ENCODE measurements around a stretch of chr14.

DNA sequence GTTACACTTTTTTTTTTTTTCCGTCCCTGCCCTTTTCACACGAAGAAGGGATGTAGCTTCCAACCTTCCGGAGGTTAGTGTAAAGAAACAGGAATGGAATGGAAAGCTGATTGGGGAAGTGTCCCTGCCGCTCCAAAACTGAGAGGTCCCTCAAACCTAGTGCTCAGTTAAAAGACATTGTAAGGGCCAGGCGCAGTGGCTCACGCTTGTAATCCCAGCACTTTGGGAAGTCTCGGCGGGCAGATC, 1.0 kb downstream of the ACOT2 start:
- RRBS, result no CpG with 5 or more reads among the region's 8 CpGs

- RRBS, result no CpG with 5 or more reads among the region's 6 CpGs
These were observed 9.4 kb upstream of the ACOT4 start for GRCh38 chr14:73582298-73582596.

DNA sequence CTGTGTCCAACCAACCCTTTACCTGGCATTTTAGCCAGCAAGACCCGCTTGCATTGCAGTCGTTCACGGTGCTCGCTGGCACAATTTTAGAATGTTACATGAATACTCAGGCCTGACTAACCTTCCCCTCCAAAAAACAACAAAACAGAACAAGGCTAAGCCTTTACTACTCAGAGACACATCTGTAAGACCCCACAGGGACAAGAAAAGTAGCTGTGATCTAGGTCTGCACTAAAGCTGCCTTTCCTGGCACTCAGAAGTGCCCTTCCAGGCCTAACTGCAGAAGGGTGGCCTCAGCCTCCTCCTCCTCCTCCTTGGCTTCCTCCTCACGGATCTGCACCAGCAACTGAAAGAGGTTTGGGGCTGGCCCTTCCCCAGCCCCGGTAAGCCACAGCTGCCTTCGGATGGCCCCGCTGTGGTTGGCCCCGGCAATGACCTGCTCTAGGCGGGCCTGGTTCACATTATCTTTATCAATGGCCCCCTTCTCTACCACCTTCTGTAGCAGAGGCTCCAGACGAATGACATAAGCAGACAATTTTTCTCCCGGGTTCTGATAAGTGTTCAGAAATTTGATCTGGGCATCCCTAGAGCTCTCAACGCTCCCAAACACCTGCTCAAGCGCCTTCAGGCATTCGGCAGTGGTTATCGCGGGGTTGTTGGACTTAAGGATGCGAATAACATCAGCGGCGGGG, 1.7 kb downstream of the PNMA1 start:
- RRBS, result 4% methylated on average over 4 of the region's 20 CpGs

DNA sequence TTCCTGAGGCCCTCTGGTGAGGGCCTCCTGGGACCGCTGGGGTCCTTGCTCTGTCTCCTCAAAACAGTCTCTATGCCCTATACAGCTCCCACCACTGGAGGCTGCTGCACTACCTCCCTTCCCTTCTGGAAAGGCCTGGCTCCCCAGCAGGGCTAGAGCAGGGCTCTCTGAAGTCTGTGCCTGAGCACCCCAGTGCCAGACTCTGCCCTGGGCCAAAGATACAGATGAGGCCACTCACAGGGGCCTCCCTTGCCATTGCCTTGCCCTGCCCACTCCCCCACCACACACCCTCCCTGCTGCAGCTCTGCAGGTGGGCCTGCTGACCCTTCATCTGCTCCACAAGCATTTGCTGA, 13.6 kb downstream of the MIDEAS start:
- RRBS, result no CpG with 5 or more reads among the region's 1 CpG

DNA sequence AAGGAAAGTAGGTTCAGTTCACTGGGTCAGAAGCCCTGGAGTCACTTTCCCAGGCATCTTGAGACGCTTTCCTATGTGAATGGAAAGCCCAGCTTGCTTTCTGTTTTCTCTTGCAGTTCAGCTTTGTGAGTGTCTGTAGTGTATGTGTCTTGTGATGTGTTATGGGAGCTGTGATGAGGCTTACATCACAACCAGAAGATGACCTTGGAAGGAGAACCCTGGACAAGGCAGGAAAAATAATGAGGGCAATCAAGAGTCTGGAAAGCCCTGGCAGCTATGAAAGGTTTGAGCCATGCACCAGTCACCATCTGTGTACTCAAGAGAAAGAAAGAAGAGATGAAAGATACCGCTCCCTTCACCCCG, 35.2 kb upstream of the PTGR2 start:
- RRBS, result no CpG with 5 or more reads among the region's 3 CpGs

DNA sequence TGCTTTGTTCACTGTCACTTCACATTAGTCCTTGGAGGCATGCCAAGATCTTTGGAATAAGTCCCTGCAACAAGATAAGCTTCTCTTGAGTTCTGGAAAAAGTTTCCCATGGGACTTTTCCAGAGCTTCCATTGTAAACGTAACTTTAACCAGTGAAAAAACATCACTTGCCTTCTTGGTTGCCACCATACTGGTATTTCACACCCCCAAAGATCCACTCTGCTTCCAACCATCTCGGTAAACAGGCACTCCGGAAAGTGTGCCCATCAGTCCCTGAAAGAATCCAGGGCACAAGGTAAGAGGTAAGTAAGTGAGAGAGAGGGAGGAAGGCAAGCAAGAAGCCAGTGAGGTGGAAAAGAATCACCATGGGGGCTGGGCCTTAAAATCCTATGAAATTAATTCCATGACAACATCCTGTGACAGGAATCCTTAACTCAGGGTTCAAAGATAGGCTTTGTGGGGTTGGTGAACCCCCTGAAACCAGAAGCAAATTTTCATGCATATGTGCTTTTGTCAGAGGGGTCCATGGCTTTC, 23.7 kb downstream of the COQ6 start:
- RRBS, result no CpG with 5 or more reads among the region's 3 CpGs

GRCh38 chr14:73977783-73978355, 27.8 kb downstream of the COQ6 start:
- RRBS, result no CpG with 5 or more reads among the region's 5 CpGs

DNA sequence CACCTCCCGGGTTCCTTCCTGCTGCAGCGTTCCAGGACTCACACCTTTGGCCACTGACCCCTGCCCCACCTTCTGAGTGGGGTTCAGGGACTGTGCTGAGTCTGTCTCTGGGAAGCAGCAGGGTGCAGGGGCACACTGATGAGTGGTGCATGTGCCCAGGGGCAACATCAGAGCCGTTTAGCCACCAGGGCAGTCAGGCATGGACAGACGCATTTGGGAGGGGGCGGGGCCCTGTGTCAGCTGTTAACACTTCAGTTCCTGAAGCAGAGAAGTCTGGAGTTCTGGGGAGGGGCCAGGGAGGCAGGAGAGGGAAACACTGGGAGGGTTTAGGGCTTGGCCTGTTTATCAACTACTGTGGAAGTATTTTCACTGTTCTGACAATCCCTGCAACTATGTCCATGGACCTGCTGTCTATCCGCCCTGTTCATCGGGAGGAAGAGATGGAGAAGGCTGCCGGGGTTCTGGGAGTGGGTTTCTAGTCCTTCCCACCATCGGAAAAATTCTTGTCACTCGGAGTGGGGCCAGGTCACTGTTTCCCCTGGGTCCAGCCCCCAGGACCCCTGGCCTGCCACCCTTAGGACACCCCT, 24.0 kb downstream of the SYNDIG1L start:
- RRBS, result no CpG with 5 or more reads among the region's 10 CpGs

DNA sequence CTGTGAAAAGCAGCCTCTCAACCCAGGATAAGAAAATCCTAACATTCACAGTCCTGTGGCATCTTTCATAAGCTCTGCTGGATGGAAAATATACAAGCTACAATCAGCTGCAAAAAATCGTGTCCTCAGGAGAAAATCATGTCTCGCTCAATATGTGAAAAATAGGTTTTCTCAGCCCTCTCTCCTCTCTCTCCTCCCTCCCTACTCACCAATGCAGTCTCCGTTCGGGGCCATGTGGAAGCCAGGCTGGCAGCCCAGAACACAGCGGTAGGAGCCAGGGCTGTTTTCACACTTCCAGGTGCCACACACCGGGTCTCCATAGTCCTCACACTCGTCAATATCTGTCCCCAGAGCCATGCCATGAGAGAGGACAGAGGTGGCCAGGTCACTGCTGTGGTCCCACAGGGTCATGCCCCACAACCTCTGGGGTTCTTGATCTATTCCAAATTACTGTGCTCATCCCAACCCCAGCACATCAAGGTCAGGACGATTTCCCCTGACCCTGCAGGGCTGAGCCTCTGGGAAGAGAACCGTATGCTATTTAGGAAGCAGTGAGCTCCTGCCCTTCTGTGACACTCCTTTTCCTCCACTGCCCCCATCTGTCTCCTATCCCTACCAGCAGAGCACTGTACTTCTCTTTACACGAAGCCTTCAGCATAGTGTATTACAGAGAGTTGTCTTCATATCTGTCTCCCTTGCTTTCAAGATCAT, 13.6 kb downstream of the ISCA2 start:
- RRBS, result no CpG with 5 or more reads among the region's 10 CpGs

- RRBS, result no CpG with 5 or more reads among the region's 26 CpGs
These were observed 26.3 kb downstream of the LTBP2 start for GRCh38 chr14:74585657-74586237.

- RRBS, result 85% methylated on average over 1 of the region's 12 CpGs
These were observed 15.4 kb downstream of the LTBP2 start for GRCh38 chr14:74596532-74597193.

- RRBS, result no CpG with 5 or more reads among the region's 12 CpGs
These were observed 4.7 kb upstream of the LTBP2 start for GRCh38 chr14:74616483-74617355.

- RRBS, result no CpG with 5 or more reads among the region's 1 CpG
These were observed 44.0 kb upstream of the LTBP2 start for GRCh38 chr14:74656011-74656421.

- RRBS, result no CpG with 5 or more reads among the region's 8 CpGs
These were observed 50.0 kb upstream of the LTBP2 start for GRCh38 chr14:74661816-74662687.

DNA sequence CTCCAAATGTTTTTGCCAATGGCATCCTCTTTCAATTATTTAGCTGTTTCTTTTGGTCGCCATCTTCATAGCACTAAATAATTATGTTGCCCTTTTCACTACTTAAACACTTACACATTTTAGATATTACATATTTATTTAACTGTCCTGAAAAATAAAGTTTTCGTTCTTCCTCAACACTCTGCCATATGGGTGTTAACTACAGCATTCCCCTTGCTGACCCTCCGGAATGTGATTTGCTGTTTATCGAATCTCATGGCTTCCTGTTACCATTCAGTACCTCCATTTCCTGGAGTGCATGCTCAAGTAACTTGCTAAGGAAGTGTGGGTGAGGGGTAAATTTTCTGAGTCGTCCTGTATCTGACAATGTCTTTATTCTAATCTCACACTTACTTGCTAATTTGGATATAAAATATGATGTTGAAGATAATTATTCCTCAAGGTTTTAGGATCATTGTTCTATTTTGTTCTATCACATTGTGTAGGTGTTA, 29.5 kb downstream of the YLPM1 start:
- RRBS, result no CpG with 5 or more reads among the region's 5 CpGs

- RRBS, result no CpG with 5 or more reads among the region's 11 CpGs
These were observed 19.8 kb downstream of the RPS6KL1 start for GRCh38 chr14:74902989-74903962.

GRCh38 chr14:74907106-74907562, 15.9 kb downstream of the RPS6KL1 start:
- RRBS, result no CpG with 5 or more reads among the region's 7 CpGs

GRCh38 chr14:74962502-74962998, 7.2 kb upstream of the PGF start:
- RRBS, result no CpG with 5 or more reads among the region's 8 CpGs

- RRBS, result no CpG with 5 or more reads among the region's 8 CpGs
These were observed 22.7 kb downstream of the EIF2B2 start for GRCh38 chr14:75025018-75026183.

Measured in GM19239 (cell line).